ENCODE data around the genes DYNLL1, RNF10 and POP5.

- RRBS, result no CpG with 5 or more reads among the region's 8 CpGs
These were observed 7.7 kb downstream of the SRSF9 start for GRCh38 chr12:120461454-120462668.

GRCh38 chr12:120465458-120465984, 4.0 kb downstream of the SRSF9 start:
- RRBS, result no CpG with 5 or more reads among the region's 8 CpGs

- RRBS, result 2% methylated on average over 25 of the region's 64 CpGs
These were observed at the start of gene DYNLL1 for GRCh38 chr12:120495673-120496525. TSS of gene DYNLL1 (plus strand) at chr12:120496113.

GRCh38 chr12:120497597-120498663, 2.0 kb downstream of the DYNLL1 start:
- RRBS, result no CpG with 5 or more reads among the region's 13 CpGs

DNA sequence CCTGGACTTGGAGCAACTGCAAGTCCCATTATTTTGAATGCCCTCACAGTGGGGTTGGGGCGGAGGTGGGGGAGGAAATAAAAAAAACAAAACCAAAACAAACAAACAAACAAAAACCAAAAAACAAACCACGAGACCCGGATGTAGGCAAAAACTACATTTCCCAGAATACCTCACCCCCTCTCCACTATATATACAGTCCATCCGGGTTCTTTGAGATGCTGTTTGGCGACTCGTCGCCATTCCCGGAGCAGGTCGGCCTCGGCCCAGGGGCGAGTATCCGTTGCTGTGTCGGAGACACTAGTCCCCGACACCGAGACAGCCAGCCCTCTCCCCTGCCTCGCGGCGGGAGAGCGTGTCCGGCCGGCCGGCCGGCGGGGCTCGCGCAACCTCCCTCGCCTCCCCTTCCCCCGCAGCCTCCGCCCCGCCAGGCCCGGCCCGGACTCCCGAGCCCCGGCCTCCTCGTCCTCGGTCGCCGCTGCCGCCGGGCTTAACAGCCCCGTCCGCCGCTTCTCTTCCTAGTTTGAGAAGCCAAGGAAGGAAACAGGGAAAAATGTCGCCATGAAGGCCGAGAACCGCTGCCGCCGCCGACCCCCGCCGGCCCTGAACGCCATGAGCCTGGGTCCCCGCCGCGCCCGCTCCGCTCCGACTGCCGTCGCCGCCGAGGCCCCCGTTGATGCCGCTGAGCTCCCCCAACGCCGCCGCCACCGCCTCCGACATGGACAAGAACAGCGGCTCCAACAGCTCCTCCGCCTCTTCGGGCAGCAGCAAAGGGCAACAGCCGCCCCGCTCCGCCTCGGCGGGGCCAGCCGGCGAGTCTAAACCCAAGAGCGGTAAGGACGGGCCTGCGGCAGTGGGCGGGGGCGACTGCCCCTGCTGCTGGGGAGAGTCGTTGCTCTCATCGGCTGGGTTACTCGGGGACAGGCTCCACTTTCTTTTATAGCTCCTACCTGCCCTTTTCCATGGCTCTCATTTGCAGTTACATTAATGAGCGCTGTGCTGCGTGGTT, at the start of gene RNF10:
TSS of gene RNF10 (plus strand) at position 221 of the 1,009 bp plus-strand sequence.
- RRBS, result 13% methylated on average over 7 of the region's 89 CpGs

DNA sequence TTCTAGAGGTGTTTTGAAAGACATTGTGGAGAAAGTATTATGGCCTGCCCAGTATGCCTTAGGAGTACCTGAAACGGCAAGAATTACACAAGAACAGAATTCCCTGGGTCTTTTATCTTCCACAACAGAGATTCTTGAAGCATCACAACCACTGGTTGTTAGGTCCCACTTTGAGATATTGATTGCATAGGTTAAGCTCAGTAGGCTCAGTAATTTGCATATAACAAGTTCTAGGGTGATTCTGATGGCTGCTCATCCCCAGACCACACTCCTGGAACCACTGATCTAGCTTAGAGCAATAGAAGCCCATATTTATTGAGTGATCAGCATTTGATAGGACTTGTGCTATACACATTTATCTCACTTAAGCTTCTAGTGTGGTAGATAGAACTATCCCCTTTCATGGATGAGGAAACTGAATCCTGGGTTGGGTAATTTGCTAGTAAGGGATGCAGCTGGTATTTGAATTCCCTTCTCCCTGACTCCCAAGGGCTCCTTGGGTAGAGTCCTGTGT, 19.9 kb downstream of the POP5 start:
- RRBS, result no CpG with 5 or more reads among the region's 1 CpG

GRCh38 chr12:120566566-120567061, 14.6 kb downstream of the POP5 start:
- RRBS, result no CpG with 5 or more reads among the region's 8 CpGs

- RRBS, result no CpG with 5 or more reads among the region's 7 CpGs
These were observed 7.7 kb downstream of the POP5 start for GRCh38 chr12:120573361-120574037.

- RRBS, result 2% methylated on average over 2 of the region's 61 CpGs
These were observed at the start of gene POP5 for GRCh38 chr12:120580603-120581845. TSS of gene POP5 (minus strand) at chr12:120581402.

- RRBS, result no CpG with 5 or more reads among the region's 12 CpGs
These were observed 10.3 kb upstream of the CABP1 start for GRCh38 chr12:120630136-120630613.

- RRBS, result no CpG with 5 or more reads among the region's 22 CpGs
These were observed 17.8 kb upstream of the MLEC start for GRCh38 chr12:120668755-120669945.

- RRBS, result no CpG with 5 or more reads among the region's 7 CpGs
These were observed 1.8 kb downstream of the MLEC start for GRCh38 chr12:120688655-120689313.

GRCh38 chr12:120710833-120711285, 601 bp downstream of the UNC119B start:
- RRBS, result 2% methylated on average over 9 of the region's 27 CpGs

- RRBS, result no CpG with 5 or more reads among the region's 16 CpGs
These were observed 13.0 kb downstream of the ACADS start for GRCh38 chr12:120738574-120739060.

DNA sequence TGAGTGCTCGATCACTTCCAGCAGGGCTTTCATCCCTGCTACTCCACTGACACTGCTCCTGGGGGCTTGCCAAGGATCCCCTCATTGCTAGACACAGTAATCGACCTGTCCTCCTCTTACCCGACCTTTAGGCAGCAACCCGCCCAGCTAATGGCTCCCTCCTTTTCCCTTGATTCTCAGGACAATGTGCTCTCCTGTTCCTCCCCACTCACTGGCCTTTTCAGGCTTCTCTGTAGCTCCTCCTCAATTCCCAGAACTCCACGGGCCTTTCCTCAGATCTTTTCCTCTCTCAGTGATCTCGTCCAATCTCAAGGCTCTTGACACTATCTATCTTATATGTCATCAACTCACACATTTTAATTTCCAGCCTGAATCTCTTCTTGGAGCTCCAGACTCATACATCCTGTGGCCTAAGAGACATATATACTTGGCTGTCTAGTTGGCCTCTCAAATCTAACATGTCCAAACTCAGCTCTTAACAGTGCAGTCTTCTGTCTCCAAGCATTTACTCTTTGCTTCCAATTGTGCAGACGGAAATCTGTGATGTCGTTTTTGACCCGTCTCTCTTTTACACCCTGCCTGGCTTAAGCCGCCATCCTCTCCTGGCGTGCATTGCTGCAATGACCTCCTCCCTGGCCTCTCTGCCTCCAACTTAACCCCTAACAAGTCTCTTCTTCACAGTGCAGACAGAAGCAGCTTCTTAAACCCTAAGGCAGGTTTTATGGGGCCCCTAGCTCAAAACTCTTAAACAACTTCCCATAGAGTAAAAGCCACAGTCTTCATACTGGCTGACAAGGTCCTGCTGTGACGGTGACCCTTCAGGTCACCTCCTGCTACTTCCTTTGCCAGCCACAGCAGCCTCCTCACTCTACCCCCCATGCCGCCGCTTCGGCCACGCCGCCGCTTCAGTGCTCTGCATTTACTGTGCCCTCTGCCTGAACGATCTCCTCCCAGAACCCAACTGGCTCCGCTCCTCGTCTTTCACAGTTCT, 45.1 kb downstream of the ACADS start:
- RRBS, result no CpG with 5 or more reads among the region's 21 CpGs

- RRBS, result no CpG with 5 or more reads among the region's 10 CpGs
These were observed 62.3 kb downstream of the ACADS start for GRCh38 chr12:120787534-120788798.

DNA sequence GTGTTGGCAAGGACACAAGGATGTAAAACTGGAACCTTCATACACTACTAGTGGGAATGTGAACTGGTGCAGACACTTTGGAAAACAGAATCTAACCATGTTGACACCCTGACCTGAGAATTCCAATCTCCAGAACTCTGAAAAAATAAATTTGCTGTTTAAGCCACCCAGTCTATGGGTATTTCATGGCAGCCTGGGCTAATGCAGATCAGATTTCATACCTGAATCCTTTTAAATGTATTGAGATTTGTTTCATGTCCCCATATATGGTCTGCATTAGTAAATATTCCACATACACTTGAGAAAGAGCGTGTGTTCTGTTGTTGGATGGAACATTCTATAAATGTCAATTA, 67.9 kb downstream of the ACADS start:
- RRBS, result no CpG with 5 or more reads among the region's 1 CpG

GRCh38 chr12:120847736-120848402, 56.3 kb downstream of the SPPL3 start:
- RRBS, result no CpG with 5 or more reads among the region's 4 CpGs

- RRBS, result no CpG with 5 or more reads among the region's 14 CpGs
These were observed 13.2 kb upstream of the HNF1A start for GRCh38 chr12:120965085-120965653.

- RRBS, result no CpG with 5 or more reads among the region's 19 CpGs
These were observed 14.7 kb downstream of the C12orf43 start for GRCh38 chr12:121001368-121002125.